Amniotic epithelial cell (primary cell): ENCODE measurements around a stretch of chr18.

DNA sequence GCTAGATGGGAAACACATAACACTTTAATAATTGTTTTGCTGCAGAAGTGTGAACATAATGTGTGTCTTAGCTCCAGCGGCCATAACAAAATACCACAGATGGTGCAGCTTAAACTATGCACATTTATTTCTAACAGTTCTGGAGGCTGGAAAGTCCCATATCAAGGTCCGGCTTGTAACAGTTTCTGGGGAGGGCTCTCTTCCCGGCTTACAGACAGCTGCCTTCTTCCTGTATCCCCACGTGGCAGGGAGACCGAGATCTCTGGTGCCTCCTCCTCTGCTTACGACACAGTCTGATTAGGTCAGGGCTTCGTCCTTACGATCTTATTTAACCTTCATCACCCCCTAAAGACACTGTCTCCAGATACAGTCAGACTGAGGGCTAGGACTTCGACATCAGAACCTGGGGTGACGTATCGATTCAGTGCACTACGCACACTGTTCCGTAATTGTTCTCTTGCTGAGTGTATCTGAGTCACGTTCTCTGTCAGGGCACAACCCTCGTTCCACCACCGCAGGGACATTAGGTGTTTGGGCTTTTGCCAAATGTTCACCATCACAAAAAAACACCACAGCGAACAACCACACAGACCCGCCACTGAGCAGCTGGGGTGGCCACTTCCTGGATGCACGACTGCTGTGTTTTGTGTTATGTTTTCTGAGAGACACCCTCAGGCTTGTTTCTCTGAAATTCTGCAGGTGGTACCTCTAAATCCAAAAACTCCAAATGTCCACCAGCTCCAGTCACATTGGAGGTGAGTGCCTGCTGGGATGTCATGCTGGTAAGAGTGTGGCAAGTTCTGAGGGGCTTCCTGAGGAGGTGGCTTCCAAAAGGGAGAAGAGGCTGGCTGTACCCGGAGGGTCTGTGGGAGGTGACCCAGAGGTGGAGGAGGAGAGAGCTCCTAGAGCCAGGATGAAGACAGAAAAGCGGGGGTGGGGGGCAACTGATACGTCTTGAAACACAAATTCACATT is 66.4 kb downstream of the ADNP2 start:
- RRBS: no CpG with 5 or more reads among the region's 22 CpGs